Occipital lobe (tissue), 2 donors: ENCODE measurements around a stretch of chr3.

DNA sequence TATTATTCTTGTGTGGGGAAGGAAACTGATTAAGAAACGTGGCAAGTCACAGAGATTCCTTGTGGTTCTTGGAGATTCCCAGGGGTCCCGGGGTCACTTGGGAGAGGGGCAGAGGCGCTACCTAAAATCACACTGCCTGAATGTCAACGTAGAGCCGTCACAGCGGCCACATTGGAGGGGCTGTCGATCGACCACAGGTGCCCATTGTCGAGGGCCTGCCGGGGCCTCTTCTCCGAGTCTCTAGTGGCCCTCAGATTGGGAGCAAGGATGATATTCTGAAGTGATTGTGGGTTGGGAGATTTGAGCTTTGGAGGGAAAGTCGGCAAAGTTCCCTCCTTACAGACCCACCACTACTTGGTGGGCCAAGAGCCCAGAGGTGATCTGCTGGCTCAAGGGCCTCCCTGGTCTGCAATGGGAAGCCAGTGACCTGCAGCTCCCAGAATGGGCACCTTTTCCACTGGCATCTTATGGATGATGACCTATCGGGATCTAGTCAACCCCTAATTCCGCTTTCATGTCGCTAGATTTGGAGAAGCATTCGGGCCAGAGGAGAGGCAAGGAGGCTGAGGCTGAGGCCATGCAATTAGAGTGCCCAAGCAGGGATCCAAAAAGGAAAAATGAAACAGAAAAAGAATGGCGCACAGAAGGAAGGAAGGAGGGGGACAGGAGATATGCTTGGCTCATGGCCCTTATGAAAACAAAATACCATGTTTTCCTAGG is 964 bp downstream of the PARP14 start:
- RAMPAGE, long total RNA, result no peak

DNA sequence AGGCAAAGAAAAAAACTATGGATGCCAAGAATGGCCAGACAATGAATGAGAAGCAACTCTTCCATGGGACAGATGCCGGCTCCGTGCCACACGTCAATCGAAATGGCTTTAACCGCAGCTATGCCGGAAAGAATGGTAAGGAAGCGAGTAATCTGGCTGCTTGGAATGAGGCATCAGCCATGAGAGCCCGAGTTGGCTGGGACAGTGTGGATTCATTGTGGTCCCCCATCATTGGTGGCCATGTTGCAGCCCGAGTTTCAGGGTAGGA is 47.1 kb downstream of the PARP14 start:
- RAMPAGE, long total RNA, result no peak

DNA sequence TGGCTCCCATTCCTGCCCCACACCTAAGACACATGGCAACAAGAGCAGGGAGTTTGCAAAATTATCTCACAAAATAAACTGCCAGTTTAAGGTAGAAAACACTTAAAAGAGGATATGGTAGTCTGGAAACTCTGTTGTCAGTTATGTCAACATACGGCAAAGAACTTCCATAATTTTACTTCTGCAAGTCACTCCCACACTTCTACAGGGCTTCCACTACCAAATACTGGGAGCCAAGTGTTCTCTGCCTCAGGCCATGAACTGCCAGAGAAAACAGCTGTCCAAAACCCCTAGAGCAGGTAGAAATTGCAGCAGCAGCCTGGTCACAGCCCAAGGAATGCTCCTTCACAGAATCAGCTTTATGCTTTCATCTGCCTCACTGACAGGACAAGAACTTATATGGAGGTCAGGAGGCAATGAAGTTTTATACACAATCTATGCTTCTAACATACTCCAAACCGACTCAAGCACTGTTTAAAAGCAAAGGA is 25.6 kb downstream of the HSPBAP1 start:
- RAMPAGE, long total RNA, result no peak

DNA sequence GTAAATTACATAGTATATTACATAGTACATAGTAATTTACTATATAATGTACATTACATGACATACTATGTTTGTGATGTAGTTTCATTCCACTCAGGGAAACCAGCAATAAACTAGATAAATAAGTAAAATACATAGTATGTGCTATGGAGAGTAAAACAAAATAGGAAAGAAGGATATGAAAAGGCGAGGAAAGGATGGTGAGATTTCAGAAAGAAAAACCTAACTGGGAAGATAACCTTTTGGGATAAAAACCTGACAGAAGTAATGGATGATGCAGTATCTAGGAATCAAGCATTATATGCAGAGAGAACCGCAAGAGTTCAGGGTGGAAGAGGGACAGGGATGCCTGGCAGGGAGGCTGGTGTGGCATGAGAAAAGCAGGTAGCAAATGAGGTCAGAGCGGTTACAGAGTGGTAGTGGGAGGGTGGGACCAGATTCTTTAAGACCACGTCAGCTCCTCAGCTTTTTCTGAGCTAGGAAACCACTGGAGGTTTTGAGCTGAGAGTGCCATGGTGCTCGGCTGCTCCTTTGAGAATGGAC is 13.4 kb downstream of the SLC49A4 start:
- RAMPAGE, long total RNA, result no peak

DNA sequence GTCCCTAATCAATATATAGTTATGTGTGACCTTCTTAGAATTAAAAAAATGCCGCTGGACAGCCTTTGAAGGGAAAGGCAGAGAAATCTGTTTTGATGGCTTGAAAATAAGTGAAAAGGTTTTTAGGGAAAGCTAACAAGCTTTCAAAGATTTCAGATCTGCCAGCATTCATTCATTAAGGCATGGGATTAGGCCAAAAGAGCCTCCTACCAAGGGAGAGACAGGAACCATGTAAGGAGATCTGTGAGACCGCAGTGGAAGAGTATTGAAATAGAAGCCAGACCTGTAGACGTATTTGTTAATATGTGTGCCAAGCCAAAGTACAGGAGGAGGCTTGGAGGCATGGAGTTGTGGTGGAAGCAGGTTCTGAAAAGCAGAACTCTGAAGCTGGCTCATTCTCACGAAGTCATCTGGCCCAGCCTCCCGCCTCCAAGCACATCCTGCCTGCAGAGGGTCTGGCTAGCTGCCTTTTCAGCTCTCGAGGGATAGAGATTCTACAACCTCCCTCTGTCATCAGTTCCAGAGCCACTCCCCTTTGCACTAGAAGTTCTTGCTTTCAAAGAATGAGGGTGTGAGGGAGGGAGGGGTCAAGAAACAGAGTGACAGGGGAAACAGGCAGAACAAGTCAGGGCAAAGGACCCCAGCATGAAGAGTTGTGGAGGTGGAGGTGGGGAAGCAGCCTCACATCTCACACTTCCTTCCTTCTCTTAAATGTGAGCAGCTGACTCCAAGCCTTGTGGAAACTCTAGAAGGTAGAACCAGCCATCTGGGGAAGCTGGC is 95.1 kb downstream of the SLC49A4 start:
- RAMPAGE, long total RNA, result no peak

DNA sequence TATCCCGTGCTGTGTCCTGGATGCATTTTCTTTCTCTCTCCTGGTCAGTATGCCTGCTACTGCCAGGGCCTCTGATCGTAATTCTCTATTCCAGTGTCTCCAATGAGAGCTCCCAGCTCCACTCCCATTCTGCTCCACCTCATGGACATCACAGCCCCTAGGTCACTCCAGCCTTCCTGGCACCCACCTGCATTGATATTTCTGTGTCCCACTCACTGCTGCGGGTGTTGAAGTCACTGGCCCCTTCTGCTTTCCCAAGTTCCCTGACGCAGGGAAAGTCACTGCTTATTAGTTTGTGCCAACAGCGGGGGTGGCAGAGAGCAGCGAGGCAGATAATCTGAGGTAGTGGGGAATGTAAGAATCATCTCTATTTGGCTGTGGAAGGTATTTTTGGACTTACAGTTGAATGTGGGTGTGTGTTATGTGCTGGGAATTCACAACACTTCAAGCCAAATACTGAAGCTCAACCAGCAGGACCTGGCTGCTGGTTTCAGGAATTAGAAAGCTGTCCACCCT is 58.0 kb downstream of the SEMA5B start:
- RAMPAGE, long total RNA, result no peak

DNA sequence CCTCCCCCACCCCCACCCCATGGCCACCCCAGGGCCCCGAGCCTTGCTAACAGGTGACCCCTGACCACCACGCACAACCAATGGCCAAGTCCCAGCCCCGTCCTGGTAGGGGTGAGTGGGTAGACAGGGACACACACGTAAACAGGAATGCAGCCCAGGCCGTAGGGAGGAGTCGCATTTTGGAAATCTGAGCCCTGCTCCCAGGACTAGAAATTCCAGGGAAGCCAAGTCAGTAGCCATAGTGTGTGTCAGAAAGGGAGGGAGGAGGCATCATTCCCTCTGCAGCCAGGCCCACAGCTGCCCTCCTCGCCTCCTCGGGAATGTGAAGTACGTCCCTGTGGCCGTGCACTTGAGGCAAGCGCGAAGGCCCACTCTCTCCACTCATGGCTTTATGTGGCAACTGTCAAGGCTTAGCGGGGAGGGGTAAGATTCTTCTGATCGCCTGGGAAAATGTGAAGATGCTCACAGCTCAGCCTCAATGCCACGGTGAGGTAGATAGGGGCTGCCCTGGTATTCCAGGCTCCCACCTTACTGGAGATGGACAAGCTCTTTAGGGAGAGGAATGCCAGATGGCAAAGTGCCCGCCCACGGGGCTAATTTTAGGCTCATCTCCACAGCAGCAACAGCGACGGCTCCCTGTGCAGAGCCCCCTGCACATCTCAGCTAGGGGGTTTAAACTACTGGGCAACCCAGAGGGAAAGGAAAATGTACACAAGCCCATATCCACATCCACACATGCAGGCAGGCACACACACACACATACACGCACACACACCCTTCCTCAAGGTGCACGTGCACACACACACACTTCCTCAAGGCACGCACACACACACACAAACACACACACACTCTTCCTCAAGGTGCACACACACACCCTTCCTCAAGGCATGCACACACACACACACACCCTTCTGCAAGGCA is 65.6 kb downstream of the ADCY5 start:
- RAMPAGE, long total RNA, result no peak

- RAMPAGE, long total RNA, result no peak
Observed at GRCh38 chr3:123385814-123386492, 62.9 kb downstream of the ADCY5 start.

GRCh38 chr3:123388130-123388510 is 60.8 kb downstream of the ADCY5 start:
- RAMPAGE, long total RNA, result no peak

- RAMPAGE, long total RNA, result no peak
Observed at GRCh38 chr3:123388652-123389433, 60.0 kb downstream of the ADCY5 start.

DNA sequence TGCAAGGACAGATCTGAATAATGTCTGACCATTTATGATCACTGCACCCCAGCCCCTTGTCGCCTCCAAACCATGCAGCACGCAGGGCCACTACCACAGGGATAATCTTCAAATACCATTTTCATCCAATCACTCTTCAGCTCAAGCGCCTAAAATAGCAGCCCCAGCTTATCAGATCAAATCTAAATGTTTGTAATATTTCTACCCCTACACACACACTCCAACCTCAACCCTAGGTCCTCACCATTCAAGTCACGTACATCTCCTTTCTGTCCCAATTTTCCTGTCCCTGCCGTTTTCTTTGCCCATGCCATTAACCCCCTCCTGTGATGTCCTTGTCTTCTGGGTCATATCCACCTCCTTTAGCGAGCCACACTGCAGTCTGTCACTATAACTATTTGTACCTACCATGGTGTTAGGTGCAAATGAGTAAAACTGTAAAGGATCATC is 50.4 kb downstream of the ADCY5 start:
- RAMPAGE, long total RNA, result no peak

DNA sequence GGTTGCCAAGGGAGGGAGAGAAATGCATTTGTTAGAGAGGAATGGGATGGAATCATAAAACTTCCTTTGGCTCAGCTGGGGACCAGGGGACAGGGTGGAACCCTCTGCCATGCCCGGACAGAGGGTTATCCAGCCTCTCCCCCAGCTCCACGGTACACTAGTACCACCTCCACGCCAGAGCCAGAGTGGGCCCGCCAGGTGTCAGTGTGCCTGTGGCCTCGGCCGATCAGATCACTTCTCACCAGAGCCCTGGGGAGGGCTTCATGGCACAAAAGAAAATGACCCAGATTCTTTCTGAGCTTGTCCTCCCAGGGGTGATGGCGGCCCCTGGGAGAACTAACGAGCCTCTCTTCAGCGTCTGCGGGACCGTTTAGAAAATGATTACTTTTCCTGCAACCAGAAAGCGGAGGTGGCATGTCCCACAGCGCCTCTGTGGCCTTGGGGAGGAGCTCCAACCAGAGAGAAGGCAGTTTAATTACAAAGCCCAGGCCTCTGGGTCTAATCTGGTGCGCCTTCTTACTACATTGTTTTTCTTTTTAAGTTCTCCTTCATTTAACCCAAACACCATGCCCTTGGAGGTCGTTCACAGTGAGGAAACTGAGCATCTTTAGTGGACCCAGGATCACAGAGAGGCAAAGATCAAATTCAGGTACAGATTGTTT is 33.6 kb downstream of the ADCY5 start:
- RAMPAGE, long total RNA, result no peak

GRCh38 chr3:123443774-123444520 is 4.9 kb downstream of the ADCY5 start:
- RAMPAGE, long total RNA, result no peak

DNA sequence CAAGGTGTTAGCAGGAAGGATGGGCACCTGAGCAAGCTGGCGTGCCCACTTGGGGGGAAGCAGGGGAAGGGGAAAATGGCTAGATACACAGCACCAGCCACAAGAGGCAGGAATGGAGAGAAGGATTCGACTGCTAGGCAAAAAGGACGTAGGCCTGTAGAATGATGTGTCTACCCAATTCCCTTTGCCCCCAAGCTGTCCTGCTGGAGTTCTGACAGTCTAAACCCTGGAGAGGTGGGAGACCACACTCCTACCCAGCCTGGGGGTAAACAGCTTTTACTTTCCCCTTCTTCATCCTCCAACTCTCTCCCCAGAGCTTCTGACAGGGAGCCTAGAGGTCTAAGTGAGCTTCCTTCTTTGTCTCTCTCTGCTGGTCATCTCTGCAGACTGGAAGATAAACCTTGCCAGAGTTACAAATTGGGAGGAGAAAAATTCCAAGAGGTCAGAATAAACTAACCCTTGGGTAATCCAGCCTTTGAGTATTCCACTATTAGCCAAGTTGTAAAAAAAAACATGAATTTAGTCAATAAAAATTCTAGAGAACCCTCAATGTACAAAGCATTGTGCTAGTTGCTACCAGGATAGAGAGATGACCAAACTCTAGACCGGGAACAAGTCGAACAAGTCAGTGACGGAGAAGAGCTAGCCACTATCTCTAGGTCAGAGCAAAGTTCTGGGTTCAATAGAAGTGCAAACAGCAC is 2.0 kb upstream of the ADCY5 start:
- RAMPAGE, long total RNA, result no peak

DNA sequence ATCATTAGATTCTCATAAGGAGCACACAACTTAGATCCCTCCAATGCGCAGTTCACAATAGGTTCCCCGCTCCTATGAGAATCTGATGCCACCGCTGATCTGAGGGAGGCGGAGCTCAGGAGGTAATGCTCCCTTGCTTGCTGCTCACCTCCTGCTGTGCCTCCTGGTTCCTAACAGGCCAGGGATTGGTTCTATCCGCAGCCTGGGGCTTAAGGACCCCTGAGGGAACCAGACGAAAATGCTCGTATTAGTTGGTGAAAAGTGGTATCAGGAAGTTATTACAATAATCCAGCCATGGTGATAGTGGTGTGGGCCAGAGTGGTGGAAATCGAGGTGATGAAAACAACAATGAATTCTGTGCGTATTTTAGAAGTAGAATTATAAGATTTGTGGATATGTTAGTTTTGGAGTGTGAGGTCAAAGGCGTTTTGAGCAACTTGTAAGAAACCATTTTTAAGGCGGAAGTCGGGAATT is 1.4 kb upstream of the HACD2 start:
- RAMPAGE, long total RNA, result no peak

- RAMPAGE, long total RNA, result no peak
Observed at GRCh38 chr3:123620078-123621257, 35.6 kb upstream of the HACD2 start.

DNA sequence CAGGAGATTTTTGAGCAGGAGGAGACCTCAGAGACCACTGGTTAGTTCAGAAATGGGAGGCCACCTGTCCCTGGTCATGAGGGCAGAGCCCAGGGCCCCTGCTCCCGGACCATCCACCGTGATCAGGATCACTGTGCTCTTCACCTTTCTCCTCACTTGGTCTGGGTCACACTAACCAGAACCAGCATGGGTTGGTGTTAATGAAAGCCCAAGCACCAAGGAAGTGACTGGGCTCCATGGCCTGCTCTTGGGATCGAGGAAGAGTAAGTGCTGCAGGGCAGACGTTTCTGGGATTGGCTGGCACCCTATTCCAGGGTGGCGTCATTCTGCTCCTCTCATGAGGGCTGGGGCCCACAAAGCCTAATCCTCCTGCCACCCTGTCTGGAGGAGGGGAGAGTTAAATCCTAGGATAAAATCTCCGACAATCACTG is 42.1 kb upstream of the HACD2 start:
- RAMPAGE, long total RNA, result no peak

- RAMPAGE, long total RNA, result no peak
Observed at GRCh38 chr3:123686321-123686789, 101.5 kb upstream of the HACD2 start.

- RAMPAGE, long total RNA, result no peak
Observed at GRCh38 chr3:123694201-123695269, 109.7 kb upstream of the HACD2 start.

DNA sequence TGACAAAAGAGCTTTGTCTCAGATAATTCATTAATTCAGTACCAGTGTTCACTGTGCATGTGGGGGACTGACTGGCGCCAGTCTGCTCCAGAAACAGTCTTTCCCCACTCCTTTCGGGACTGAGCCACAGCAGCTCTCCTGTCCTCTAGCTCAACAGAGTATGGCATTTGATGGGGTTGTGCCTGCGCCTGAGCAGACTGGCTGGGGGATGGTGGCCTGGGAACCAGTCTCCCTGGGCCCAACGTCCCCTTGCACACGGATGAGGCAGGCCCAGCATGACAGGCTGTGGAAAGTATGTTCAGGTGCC is 105.2 kb downstream of the MYLK start:
- RAMPAGE, long total RNA, result no peak